ENCODE measurements around a stretch of chr2.

DNA sequence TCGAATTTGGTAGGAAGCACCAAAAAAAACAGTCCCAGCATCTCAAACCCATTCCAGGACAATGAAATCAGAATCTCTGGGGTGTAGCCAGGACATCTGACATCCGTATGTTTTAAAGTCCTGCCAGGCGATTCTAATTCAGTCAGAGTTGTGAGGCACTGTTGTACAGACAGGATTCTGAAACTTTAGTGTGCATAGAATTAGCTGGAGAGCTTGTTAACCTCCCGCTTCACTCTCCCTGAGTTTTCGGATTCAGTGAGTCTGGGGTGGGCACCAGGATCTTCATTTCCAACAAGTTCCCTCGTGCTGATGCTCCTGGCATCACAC is 30.8 kb downstream of the GRHL1 start:
- RRBS: no CpG with 5 or more reads among the region's 6 CpGs

DNA sequence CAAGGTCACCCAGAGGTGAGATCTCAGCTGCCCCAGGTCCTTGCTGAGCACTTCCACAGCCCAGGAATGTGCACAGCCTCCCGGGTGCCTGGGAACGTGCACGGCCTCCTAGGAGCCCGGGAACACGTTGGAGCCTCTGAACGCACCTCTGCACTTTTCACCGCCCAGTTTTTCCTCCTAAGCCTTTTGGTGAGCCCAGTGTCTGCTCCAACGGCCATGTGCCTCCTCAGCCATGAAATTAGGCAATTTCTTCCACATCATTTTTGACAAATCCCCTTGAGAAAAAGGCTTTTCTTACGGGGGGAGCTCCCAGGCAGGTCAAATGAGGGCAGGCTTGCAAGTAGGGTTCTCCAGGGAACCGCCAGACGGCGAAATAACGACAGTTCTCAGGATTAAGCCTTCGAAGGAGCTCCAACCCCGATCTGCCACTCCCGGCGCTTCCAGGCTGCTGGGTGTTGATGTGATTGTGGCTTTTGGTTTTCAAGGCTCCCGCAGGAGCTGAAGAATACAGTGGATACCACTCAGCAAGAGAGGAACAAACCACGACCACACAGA is 35.0 kb upstream of the KLF11 start:
- RRBS: no CpG with 5 or more reads among the region's 19 CpGs

GRCh38 chr2:10080429-10081455 is 531 bp upstream of the CYS1 start:
- RRBS: 2% methylated on average over 25 of the region's 60 CpGs

DNA sequence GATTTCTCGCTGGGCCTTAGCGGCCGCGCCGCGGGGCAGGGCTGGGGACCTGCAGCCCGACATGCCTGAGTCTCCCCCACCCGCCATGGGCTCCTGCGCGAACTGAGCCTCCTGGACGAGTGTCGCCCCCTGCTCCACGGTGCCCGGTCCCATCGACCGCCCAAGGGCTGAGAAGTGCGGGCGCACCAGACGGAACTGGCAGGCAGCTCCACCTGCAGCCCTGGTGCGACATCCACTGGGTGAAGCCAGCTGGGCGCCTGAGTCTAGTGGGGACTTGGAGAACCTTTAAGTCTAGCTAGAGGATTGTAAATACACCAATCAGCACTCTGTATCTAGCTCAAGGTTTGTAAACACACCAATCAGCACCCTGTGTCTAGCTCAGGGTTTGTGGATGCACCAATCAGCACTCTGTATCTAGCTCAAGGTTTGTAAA is 11.4 kb upstream of the CYS1 start:
- RRBS: no CpG with 5 or more reads among the region's 21 CpGs

DNA sequence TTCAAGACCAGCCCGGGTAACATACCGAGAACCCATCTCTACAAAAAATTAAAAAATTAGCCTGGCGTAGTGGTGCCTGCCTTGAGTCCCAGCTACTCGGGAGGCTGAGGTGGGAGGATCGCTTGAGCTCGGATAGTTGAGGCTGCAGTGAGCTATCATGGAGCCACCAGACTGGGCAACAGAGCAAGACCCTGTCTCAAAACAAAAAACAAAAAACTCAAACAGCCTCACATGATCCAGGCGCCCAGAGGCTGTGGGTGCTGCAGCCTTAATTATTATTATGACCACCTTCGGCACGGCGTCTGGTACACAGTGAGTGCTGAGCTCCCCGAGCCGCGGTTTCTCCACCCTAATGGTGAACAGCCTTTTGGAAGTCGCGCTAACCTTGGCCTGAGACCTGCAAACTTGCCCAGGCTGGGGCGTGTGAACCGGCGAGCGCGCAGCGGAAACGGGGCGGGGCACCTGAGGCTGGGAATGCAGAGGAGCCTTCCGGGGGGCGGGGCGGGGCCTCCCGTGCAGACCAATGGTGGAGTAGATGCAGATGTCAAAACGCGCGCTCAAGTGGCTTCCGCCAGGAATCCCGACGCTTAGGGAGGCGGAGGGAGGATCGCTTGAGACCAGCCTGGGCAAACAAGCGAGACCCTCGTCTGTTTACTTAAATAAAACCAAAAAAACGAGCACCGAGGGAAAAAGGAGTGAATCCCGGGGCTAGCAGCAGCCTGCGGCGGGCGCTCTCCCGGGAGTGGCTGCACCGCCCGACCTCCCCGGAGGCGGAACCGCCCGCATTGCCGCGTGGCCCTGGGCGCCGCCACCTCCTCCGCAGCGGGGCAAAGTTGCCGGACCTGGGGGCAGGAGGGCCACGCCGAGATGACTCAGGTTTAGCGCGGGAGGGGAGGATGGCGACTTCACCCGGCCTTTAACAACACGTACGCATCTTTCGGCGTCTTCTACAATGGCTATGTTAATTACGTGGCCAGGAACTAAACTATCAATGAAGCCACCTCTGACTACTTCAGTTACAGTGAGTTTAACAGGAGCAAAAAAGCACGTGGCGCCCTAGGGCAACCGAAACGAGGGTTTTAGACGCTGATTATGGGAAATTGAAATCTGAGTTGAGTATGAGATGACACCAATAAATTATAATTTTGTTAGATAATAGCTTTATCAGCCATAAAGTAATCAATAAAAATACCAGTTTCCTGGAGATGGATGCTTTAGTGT is 2.3 kb upstream of the RRM2 start:
- RRBS: under 1% methylated on average over 25 of the region's 73 CpGs

- RRBS: no CpG with 5 or more reads among the region's 14 CpGs
These were observed 76.7 kb upstream of the HPCAL1 start for GRCh38 chr2:10225918-10226501.

GRCh38 chr2:10241226-10241594 is 61.5 kb upstream of the HPCAL1 start:
- RRBS: no CpG with 5 or more reads among the region's 14 CpGs

DNA sequence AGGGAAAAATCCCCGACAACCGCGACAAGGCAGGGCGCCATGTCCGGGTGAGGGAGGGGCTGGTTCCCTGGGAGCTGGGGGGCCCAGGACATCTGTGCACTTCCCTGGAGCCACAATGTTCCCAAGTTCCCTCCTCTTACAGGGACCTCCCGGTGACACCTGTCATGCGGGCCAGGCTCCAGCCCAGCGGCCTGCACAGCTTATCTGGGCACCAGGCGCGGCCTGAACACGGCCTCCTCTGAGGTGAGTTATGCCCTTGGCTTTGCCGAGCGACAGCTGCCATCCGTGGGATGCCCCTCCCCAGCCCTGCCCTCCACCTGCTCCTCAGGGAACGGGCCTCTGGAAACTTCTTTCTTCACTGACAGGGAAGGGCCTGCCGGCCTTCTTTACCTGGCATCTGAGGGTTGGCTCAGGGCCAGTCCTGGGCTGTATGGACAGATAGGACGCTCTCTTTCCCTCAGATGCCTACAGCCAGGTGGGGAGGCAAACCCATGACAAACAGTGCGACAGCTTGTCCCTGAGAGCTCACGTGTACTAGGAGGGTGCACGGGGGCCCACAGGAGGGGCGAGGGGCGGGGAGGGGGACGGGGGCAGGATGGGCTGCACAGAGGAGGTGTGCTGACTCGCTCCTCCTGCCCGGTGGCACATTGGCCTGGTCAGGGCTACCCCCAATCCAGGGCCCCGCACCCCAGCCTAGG is 35.0 kb upstream of the HPCAL1 start:
- RRBS: no CpG with 5 or more reads among the region's 26 CpGs

- RRBS: no CpG with 5 or more reads among the region's 10 CpGs
These were observed 25.1 kb upstream of the HPCAL1 start for GRCh38 chr2:10277656-10277927.

DNA sequence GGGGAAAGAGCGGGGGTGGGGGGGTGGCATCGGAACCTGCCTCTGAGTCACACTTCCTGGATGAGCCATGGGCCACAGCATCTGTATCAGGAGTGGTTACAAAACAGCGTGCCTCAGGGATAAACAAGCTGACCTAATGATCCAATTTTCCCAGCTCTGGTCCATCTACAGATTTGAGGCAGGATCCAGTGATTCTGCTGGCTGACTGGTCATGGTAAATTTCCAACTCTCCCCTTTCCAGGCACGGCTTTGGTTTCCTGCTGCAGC is 4.8 kb upstream of the HPCAL1 start:
- RRBS: no CpG with 5 or more reads among the region's 4 CpGs

GRCh38 chr2:10300955-10301735 is 1.6 kb upstream of the HPCAL1 start:
- RRBS: no CpG with 5 or more reads among the region's 17 CpGs

DNA sequence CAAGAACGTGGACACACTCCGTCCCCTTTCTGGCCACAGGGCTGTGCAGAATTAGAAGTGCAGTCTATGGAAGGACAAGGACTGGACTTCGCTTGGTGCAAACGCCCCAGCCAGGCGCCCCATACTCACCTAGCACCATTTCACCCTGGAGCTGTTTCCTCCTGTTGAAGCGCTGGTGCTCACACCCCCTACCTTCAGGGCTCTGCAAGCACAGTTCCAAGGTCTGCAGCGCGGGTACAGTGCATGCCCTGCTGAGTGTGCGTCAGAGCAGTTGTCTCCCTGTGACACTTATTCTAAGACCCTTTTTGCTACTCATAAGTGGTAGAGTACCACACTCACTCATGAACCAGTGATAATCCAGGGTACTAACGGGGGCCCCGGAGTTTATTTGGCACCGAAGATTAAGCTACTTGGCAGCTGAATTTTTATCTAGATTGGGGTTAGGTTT is 3.1 kb downstream of the HPCAL1 start:
- RRBS: no CpG with 5 or more reads among the region's 12 CpGs

GRCh38 chr2:10312094-10312971 is 9.6 kb downstream of the HPCAL1 start:
- RRBS: no CpG with 5 or more reads among the region's 7 CpGs

- RRBS: no CpG with 5 or more reads among the region's 24 CpGs
These were observed 65.7 kb downstream of the ODC1 start for GRCh38 chr2:10382080-10383253.

GRCh38 chr2:10447398-10447846 is 705 bp downstream of the ODC1 start:
- RRBS: 5% methylated on average over 13 of the region's 29 CpGs

- RRBS: no CpG with 5 or more reads among the region's 13 CpGs
These were observed 102.3 kb upstream of the ODC1 start for GRCh38 chr2:10550352-10550965.

DNA sequence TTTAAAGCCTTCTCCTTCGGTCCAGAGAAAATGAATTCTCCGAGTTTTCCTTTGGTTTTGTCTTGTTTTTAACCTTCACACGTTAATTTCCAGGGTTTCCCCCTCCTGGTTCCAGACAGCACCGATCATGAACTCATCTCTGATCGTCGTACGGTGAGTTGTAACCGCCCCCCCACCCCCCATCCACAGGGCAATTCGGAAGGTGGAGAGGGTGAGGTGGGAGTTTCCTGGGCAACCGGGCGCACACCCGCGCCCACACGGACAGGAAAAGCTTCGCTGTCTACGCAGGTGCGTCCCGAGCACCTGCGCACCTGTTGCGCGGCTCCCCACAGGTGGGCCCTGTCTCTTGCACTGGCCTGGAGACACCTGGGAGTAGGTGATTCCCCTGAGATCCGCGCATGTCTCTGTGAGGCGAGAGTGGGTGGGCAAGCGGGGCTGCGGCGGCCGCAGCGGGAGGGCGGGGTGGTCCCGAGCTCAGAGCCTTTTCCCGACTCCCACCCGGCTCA is 532 bp upstream of the ATP6V1C2 start:
- RRBS: no CpG with 5 or more reads among the region's 33 CpGs

- RRBS: no CpG with 5 or more reads among the region's 6 CpGs
These were observed 24.1 kb downstream of the ATP6V1C2 start for GRCh38 chr2:10745568-10745912.

DNA sequence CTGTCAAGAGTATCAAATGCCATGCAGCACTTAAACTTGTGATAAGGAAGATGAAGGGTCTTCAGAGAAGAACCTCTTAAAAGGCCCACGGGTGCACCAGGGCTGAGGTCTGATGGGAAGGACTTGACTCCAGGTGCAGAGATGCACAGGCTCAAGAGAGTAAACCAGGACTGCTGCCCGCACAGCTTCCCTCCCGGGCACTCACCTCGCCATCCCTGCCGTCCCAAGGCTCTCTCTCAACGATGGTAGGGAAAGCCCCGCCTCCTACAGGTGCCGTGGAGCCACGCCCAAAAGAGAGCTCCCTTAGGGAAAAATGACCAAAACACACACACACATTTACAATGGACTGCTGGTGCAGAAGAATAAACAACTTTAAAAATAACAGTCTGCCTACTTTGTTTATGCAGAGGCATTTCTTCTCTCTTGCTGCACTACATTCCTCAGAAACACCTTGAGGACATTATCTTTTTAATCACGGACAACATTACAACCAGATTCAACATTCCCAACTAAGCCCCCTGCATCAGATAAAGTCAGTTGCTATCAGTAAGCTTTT is 27.8 kb downstream of the PDIA6 start:
- RRBS: no CpG with 5 or more reads among the region's 10 CpGs

- RRBS: no CpG with 5 or more reads among the region's 9 CpGs
These were observed 47.3 kb upstream of the KCNF1 start for GRCh38 chr2:10864485-10864864.